Ishikawa (cell line): ENCODE measurements around the gene CAND2.

DNA sequence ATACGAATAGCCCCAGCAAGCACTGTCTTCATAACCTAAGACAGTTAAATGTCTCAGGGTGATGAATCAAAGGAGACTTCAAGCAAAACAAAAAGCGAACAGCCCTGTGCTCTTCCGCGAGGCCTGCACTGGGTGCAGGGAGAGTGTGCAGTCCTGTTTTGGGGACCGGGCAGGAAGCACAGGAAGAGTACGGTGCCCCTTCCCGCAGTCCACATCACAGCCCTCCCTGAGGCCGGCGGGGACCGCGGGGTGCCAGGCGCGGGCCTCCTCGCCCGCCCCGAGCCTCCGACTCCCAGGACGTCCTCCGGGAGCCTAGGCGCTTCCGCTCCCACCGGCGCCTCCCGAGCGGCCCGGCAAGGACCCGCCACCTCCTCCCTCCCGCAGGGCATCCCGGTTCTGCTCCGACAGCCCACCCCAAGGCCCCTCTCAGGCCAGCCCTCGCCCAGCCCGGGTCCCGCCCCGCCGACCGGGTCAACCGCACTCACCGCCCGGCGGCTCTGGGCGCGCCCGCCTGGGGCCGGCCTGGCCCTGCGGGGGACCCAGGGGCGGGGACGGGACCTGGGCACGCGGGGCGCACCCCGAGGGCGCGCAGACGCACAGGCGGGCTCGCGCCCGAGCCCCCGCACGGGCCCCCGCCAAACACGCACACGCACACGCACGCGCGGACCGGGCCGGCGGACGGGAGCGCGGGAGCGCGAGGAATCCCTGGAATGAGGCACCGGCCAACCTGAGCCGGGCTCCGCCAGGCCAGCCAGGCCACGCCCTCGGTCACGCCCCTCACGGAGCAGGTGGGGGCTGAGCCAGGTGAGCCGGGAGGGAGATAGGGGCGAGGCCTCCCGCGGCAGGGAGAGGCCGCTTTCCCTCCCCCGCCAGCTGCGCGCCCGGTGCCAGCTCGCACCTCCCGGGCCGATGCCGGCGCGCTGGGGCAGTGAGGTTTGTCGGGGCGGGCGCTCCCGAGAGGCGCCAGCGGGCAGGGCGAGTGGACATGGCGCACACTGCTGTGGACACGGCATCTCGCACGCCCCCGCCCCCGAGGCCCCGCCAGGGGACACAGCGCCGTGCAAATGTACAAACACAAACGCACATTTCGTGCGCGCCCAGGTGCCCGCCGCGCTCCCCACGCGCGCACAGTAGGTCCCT lies 75.6 kb upstream of the VGLL4 start:
- RRBS: 2% methylated on average over 49 of the region's 123 CpGs

DNA sequence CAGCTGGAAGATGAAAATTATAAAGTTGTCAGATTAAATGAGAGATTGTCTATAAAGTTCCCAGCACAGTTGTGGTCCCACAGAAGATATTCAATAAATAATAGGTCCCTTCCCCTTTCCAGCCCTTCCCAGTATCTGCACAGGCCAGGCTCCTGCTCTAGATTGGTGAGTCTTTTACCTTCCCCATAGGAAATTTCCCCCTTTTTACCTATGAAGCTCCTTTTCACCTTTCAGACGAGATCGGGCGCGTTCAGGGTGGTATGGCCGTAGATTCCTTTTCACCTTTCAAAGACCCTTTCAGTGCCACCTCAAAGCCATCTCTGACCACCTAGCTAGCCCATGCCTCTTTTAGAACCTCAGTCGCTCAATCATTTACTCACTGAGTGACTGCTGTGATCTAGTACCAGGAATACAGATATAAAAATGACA lies 3.9 kb downstream of the TIMP4 start:
- RRBS: no CpG with 5 or more reads among the region's 6 CpGs

GRCh38 chr3:12441119-12441634 lies 43.1 kb upstream of the TSEN2 start:
- RRBS: 73% methylated on average over 3 of the region's 15 CpGs

GRCh38 chr3:12479866-12480363 lies 4.4 kb upstream of the TSEN2 start:
- RRBS: no CpG with 5 or more reads among the region's 9 CpGs

- RRBS: no CpG with 5 or more reads among the region's 5 CpGs
Observed at GRCh38 chr3:12782392-12782914, 14.0 kb upstream of the CAND2 start.

GRCh38 chr3:12796355-12796894 lies at the start of gene CAND2:
CAND2 (plus strand) TSS chr3:12796680.
- RRBS: 13% methylated on average over 4 of the region's 45 CpGs

DNA sequence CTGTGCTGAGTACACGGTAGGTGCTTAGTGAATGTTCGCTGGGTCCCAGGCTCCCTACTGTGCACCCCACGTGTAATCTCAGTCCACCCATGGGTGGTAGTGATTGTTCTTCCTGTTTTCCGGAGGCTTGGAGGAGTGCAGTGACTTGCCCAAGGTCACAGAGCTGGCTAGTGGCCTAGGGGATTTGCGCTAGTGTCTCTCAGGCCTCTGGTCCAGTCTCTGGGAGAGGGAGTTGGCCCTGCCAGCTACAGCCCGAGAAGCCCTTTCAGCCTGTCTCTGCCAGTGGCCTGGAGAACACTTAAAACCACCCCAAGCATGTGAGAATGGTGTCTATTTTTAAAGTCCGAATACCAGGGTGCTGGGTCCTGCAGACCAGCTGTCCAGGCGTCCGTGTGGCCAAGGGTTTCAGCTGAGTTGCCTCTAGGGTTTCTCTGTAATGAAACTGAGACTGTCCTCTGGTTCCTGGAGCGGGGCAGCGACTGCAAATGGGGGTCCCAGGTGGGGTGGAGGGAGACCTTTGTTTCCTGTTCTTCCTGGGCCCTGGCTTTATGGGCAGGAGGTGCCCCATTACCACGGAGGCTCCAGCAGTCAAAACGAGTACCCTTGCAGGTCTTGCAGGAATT lies 2.1 kb downstream of the CAND2 start:
- RRBS: no CpG with 5 or more reads among the region's 13 CpGs

- RRBS: no CpG with 5 or more reads among the region's 6 CpGs
Observed at GRCh38 chr3:12831247-12832038, 9.9 kb downstream of the RPL32 start.

- RRBS: no CpG with 5 or more reads among the region's 8 CpGs
Observed at GRCh38 chr3:12834511-12835318, 6.7 kb downstream of the RPL32 start.

- RRBS: 100% methylated on average over 1 of the region's 19 CpGs
Observed at GRCh38 chr3:12913311-12913973, 72.1 kb upstream of the RPL32 start.

DNA sequence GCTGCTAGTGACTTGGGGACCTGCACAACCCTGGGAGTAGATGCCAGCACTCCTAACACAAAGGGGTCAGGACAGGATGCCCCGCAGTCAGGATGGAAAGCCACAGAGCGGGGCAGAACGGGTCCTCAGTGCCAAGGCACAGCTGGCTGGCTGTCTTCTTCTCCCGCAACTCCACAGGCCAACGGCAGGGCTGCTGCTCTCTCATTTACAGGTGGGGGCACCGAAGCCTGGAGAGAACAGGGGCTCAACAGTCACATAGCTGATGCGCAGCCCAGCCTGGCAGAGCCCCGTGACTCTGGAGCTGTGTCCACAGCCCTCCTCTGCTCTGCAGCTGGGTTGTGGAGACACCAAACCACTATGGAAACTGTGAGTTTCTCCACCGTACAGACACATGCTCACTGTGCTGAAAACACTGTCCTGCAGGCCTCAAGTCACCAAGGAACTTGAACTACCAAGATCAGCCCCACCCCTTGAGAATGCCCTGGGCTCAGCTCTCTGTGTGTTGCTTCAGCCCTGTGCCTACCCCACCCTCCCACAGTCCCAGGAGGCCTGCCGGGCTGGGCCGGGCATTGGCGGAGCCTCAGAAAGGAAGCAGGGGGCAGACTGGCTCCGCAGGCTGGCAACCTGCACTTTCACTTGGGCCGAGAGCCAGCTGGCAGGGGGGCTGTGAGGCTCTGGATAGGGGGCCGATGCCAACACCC lies 113.6 kb upstream of the RPL32 start:
- RRBS: no CpG with 5 or more reads among the region's 15 CpGs

GRCh38 chr3:12962152-12962764 lies 111.0 kb downstream of the IQSEC1 start:
- RRBS: no CpG with 5 or more reads among the region's 6 CpGs

DNA sequence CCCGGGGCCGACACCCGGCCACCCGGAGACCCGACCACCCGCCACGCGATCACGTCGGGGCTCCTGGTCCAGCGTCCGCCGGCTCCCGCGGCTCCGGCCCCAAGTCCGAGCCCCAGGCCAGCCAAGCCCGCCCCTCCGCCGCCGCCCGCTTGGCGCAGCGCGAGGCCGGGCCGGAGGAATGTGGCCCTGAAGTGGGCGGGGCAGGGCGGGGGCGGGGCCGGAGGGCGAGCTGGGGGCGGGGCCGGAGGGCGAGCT lies 105.8 kb downstream of the IQSEC1 start:
- RRBS: under 1% methylated on average over 26 of the region's 35 CpGs

GRCh38 chr3:12972148-12972378 lies 101.2 kb downstream of the IQSEC1 start:
- RRBS: no CpG with 5 or more reads among the region's 2 CpGs

DNA sequence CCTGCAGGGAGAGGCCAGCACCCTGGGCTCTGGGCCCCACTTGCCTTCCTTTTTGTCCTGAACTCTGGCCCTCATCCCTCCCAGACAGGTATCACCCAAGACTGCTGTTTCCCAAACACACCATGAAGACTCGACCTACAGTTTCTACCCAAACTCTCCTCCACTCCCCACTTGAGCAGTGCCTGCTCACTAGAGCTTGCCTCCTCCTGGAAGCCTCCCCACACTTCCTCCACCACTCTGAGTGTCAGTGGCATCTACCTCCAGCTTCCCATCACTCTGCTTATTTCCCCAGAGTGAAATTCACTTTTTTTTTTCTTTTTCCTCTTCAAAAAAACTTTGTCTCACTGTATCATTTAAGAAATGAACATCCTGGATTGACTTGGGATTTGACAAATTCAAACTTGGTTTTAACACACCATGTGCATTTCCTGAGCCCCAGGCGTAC lies 62.4 kb downstream of the IQSEC1 start:
- RRBS: no CpG with 5 or more reads among the region's 2 CpGs

DNA sequence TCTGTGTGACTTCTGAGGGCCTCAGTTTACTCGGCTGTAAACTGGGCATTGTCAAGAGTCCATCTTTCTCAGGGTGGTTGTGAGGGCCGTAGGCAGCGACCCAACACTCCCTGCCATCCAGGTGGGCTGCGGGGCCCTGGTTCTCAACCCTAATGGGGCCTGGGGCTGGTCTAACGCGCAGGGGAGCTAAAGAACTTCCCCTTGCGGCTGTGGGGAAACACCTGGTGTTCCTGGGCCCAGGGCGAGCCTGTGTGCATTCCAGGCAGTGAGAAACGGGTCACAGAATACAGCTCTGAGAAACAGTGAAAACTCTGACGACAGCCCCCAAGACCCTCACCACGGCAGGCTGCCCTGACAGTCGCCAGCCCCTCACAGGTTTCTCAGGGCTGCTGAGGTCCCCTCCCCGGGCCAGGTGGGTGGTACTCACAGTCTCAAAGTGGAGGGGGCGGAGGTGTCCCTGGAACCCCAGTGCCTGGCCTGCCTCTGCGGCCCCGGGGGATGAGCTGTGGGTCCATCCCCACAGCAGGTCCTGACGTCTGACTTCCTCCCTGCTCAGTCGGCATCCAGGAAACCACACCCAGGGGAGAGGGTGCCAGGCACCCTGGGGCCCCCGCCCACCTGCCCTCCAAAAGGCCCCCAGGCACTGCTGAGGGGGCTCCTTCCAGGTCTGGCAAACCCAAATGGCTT lies 57.9 kb downstream of the IQSEC1 start:
- RRBS: 41% methylated on average over 3 of the region's 19 CpGs

- RRBS: 78% methylated on average over 5 of the region's 25 CpGs
Observed at GRCh38 chr3:13092292-13093048, 19.2 kb upstream of the IQSEC1 start.

- RRBS: no CpG with 5 or more reads among the region's 4 CpGs
Observed at GRCh38 chr3:13262476-13262740, 157.7 kb downstream of the NUP210 start.

GRCh38 chr3:13277252-13277866 lies 142.8 kb downstream of the NUP210 start:
- RRBS: no CpG with 5 or more reads among the region's 15 CpGs

DNA sequence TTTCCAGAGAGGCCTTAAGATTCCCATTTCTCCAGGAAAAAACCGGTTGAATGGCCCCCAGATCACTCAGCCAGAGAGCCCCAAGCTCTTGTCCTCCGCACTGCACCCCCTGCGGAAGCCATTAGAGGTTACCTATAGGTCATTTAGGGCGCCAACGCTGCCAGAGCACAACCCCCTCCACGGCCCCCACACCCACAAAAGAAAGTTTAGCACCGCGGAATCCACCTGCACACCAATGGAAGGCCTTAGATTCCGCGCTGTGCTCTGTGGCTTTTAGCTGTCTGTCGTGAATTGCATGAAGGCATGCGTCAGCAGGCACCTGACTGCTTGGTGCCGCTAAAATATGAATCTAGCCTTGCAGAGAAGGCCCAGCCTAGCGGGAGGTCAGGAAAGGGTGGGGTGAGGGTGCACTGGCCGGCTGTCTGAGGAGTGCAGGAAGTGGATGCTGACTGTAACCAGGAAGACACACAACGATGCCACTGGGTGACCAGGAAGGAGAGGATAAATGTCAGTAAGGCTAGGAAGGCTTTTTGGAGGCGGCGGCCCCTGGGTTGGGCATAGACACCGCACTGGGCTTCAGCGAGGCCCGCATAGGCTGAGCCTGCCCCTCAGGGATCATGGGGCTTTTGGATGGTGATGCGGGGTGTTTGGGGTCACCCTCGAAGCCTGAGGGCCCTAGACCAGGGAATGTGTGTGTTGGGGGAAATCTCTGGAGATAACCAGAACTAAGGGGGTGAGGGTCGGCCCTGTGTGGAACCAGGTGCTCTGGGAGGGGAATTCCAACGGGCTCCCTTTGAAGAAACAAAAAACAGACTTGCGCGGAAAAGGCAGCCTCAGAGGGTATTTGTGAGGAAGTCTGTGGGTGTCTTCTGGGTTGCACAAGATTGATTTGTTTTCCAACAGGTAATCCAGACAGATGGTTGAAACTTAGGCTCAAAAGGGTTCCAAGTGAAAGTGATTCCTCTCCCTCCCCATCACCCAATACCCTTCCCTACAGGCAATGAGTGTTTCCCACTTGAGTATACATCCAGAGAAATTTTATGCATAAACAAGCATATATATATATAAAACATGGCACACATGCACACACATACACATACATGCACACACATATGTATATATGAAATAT lies 1.1 kb upstream of the NUP210 start:
- RRBS: 84% methylated on average over 1 of the region's 27 CpGs